A375 (cell line): ENCODE data around the genes IL1A, DDX18, MARCO and STEAP3.

DNA sequence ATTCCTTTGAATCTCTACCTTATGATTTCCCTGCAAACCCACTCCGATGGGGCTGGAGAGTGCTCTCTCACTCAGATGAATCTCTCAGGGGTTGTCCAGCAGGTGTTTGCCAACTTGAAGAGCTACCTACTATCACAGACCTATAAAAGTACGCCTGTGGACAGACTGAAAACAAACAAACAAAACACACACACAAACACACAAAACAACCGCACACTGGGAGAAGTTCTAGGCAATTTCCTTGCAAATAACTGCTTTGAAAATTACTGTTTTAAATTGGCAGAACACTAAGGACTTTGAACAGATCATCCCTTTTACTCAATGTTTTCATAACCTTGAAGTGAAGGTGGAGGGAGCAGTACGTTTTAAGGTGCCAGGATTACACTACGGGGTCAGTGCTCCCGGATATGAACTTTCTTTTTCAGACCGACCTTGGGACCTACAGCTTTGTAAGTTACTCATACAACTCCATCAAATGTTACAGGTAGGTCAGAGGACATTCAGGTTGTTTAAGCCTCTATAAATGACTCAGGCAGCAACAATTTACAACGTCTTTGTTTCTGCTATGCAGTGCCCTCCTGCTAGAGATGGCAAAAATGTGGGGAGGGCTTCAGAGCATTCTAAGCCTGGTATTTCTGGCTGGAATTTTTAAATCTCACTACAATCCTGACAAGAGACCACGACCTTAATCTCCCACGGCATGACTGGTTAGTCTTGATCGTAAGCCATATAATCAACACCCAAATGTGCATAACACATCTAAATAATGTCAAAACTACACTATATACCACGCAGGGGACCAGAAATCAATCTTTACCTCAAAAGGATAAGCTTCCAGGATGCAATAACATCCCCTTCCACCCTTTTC, 1.4 kb upstream of the SLC20A1 start:
- RAMPAGE, long total RNA: no peak

DNA sequence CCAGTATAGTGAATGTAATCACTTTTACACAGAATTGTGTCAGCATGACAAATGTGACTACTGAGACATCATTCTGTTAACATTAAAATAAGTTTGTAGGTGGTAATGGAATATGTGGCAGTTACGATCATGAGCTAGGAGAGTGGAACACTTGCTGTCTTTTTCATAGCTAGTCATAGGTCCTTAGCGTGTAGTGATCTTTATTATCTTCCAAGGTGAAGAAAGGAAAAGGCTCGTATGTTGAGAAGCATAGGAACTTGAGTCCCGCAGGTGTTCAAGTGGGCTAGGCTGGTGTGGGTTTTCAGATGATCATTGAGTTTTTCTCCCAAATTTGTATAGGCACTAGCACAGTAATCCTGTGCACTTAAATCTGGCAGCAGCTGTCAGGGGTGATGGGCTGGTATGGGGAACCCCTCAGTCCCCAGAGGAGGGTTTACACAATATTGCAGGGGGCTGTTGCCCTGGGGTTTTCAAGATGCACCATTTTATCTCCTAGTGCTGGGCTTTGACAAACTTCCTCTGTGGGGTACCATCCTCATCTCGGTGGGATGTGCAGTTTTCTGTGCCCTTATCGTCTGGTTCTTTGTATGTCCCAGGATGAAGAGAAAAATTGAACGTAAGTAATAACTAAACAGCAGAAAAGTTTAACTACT, 11.0 kb downstream of the SLC20A1 start:
- RAMPAGE, long total RNA: no peak

GRCh38 chr2:112784163-112784739, at the start of gene IL1A:
Gene IL1A (minus strand): TSS chr2:112784493.
- RAMPAGE, long total RNA: no peak

DNA sequence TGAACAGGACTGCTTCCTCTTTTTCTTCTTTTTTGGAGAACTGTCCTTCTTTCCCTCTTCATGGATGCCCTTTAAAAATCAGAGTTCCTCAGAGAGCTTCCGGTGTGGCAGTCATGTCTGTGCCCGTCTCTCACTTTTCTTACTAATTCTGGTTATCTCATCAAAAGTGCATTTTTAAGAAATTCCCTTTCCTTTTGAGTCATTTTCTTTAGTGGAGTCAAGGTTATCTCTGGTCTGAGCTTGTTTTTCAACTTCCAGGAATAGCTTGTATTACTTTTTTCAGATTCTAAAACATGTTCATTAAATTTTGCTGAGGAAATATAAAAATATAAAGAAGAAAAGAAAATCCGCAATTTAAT, 9.3 kb upstream of the IL1A start:
- RAMPAGE, long total RNA: no peak

- RAMPAGE, long total RNA: no peak
Measured at GRCh38 chr2:112841157-112842086, 4.8 kb upstream of the IL1B start.

- RAMPAGE, long total RNA: no peak
Measured at GRCh38 chr2:112985055-112985625, 7.3 kb downstream of the IL36G start.

DNA sequence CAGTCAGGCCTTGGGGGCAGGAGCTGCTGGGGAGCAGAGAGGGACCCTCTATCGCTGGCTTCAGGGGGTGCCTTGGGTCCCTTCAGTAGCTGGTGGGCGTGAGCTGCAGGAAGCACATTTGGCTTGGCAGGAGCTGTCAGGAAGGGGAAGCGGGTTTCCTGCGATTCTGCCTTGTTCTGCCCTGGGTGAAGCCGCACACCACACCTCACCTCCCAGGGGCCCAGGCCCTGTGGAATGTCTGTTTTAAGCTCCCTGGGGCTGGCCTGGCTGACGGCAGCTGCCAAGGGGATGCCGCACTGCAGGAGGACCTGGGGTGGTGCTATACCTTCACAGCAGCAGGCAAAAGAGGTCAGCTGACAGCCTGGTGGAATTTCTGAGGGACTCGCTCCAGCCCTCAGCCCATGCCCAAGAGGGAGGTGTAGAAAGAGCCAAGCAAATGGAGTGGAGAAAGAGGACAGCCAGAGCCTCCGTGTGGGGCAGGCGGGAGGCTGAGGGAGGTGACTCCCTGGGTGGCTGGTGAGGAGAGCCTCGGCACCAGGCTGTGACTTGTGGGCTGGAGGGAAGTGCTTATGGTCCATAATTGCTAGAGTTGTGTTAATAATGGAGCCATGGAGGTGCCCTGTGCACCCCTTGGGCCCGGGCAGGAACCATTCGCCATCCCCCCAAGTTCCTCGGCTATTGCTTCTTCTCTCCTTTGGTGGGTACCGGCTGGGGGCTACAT, 43.9 kb downstream of the PSD4 start:
- RAMPAGE, long total RNA: no peak

DNA sequence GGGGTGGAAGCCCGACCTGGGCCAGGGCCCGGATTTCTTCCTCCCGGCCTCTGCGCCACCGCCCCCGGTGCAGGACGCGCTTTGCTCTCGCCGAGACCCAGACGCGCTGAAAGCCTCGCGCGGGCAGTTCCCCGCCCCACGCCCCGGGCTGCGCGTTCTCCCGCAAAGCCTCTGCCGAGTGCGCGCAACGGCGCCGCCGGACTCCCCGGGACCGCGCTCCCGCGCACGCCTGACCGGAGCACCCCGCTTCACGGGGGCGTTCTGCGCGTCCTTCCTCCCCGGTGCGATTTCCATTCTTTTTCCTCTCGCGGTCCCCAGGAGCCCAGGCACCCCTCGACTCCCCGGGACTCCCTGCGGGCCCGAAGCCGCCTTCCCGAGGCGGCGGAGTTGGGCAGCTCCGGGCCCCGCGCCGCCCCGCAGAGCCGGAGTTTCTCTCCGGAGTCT, 4.9 kb downstream of the FOXD4L1 start:
- RAMPAGE, long total RNA: no peak

DNA sequence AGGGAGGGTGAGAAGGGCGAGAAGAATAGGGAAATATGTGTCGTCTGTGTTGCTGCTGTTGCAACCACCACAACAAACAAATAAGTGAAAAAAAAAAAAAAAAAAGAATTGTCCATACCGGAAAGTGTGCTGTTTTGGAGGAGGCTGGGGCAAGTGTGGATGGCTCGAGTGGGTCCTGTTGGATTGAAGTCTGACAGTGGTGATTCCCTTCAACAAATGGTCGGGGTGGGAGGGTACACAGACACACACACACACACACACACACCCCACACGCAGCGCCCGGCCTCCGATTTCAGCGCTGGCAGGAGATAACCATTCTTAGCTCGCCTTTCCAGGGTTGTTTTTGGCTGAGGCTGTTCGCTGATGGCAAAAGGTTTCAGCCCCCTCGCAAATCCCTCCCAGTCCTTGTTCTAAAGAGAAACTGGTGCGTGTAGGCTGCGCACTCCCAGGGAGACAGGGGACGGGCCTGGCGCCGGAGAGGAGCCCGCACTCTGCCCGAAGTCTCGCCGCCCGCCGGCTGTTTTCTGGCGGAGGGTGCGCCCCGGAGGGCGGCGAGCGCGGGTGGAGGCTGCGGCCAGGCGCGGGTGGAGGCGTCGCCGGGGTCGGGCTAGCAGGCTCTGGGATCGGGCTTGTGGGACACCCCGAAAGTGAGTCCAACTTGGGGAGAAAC, 42.7 kb downstream of the FOXD4L1 start:
- RAMPAGE, long total RNA: no peak

DNA sequence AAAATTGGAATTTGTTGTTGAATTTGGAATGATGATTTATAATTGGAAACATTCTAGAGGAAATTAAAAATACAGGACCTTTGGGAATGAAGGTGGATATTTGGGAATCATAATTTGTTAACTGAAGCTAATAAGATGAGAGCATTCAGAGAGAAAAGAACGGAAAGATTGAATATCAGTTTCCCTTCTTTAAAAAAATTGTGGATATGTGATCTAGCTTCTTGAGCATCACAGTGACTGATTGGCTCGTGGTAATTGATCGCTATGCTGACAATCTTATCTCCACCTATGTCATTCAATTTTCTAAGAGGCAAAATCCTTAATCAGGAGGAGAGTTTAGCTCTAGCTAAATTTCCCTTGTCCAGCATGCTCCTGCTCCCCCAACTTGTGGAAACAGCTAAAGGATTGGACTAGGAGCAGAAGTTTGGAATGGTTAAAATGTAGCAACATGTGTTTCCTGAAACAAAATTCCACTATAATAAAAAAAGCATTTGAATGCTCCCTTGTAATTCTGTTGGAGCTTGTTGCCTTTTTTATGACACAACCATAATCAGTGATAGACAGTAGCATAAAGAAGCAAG, 6.7 kb downstream of the ACTR3 start:
- RAMPAGE, long total RNA: no peak

DNA sequence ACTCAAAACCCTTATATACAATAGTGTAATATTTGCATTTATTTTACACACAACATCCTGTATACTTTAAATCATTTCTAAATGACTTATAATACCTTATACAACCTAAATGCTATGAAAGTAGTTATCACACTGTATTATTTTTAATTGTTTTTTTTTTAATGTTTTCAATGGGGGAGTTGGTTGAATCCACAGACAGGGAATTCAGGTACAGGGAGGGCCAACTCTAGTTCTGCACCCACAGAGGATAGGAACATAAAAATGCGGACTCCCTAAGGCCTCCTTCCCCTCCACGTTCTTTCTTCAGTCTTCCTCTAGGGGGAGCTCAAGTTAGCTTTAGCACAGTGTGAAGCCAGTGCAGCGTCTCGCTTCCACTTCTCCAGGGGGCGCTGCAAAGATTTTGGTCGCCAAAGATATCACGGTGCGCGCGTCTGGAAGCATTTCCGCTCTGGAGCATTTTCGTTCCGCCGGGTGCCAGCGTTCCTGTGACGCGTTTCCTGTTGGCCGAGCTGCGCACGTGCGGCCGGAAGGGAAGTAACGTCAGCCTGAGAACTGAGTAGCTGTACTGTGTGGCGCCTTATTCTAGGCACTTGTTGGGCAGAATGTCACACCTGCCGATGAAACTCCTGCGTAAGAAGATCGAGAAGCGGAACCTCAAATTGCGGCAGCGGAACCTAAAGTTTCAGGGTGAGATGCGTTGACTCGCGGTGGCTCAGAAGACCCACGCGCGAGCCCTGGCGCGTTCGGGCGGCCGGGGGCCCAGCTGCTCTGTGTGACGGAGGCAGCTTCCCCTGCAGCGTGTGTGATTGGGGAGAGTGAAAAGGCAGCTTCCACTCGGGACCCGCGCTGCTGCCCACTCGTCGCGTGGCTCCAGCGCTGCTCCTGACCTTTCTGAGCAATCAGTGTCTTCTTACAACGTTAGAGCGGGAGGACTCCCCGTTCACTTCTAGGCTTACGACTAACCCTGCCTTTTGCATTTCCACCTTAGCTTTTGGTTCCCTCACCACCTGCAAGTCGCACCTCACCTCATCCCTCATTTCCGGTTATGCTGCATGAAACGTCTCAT, at the start of gene DDX18:
TSS of gene DDX18 (plus strand) at position 516 of the 1,066 bp plus-strand sequence.
- RAMPAGE, long total RNA: no peak

DNA sequence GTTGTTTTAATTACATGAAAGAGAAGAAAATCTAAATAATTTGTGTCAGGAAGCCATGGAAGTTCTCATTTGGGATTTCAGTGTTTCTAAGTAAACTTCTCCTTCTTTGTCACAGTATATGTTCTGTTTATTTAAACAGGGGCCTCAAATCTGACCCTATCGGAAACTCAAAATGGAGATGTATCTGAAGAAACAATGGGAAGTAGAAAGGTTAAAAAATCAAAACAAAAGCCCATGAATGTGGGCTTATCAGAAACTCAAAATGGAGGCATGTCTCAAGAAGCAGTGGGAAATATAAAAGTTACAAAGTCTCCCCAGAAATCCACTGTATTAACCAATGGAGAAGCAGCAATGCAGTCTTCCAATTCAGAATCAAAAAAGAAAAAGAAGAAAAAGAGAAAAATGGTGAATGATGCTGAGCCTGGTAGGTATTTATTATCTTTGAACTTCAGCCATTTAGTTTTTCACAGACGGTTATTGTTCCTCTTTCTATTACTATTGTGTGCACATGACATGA, 2.9 kb downstream of the DDX18 start:
- RAMPAGE, long total RNA: no peak

DNA sequence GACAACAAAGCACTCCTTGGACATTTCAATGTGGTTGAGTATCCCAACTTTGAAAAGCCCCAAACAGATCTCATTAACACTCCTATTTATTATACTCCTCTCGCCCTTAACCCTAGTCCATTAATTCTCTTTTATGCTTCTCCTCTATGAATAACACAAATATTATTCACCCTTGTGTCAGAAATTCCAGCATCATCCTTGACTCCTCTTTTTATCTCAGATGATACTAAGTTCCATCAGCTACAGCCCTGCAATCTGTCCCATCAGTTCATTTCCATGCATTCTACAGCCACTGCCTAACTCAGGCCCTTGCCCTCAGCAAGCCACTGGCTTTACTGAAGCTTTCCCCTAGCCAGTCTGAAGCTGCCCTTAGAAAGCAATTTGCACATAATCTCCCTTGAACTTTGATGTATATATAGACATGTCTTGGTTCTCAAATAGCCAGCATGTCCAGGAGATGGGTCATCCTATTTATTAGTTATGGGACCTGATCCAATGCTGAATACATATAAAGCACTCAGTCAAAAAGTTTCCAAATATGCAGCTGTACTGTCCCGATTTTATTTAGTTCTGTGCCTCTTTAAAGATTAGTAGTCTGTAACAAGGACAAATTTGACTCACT, 71.0 kb downstream of the CCDC93 start:
- RAMPAGE, long total RNA: no peak

DNA sequence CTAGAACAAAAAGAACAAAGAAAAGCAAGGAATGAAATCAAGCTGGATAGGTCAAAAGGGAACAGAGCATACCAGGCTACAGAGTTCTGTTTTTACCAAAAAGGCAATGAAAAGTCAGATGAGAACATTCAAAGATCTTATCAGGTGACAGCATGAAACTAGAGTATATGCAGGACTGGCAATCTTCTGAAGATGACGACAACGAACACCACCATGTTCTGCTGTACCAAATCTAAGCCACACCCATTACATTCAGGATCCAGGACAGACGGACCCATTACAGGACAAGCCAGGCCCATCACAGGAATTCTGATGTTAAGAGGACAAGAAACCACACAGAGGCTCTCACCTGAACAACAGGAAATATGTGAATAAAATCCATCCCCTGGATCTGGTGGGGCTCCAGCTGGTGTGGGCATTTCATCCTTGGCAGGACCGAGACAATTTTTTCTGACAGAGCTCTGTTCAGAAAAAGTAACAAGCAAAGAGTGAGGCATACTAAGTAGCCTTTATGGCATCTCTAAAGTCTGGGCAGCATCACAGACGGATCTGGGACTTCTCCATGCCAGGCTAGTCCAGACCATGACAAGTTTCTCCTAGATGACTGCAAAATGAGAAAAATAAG, 13.3 kb downstream of the CCDC93 start:
- RAMPAGE, long total RNA: no peak

- RAMPAGE, long total RNA: no peak
Measured at GRCh38 chr2:118185008-118186049, 97.1 kb downstream of the INSIG2 start.

GRCh38 chr2:118941789-118942462, at the start of gene MARCO:
Gene MARCO (plus strand): TSS chr2:118942194.
- RAMPAGE, long total RNA: no peak

DNA sequence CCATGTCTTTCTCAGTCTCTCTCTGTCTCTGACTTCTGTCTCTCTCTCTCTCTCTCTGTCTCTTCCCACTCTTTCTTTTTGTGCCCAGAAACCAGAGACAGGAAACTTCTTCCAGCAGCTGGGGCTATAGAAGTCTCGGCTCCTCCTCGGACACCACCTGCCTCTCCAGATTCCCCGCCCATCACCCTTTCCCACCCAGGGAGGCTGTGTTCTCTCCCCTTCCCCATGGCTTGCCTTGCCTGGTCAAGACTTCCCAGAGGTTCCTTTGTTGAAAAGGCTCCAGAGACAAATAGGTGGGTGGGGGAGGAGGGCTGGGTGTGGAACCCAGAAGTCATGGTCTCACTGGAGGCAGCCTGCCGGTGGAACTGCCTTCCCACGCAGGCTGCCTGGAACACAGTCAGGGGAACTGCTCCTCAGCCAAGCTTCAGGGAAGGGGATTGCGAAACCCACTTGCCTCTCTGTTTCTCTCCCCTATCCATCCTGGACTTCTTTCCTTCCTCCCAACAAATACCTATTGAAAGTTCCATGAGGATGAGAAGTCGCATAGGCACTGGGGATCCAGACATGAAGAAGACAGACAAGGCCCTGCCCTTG, 31.5 kb downstream of the MARCO start:
- RAMPAGE, long total RNA: no peak

DNA sequence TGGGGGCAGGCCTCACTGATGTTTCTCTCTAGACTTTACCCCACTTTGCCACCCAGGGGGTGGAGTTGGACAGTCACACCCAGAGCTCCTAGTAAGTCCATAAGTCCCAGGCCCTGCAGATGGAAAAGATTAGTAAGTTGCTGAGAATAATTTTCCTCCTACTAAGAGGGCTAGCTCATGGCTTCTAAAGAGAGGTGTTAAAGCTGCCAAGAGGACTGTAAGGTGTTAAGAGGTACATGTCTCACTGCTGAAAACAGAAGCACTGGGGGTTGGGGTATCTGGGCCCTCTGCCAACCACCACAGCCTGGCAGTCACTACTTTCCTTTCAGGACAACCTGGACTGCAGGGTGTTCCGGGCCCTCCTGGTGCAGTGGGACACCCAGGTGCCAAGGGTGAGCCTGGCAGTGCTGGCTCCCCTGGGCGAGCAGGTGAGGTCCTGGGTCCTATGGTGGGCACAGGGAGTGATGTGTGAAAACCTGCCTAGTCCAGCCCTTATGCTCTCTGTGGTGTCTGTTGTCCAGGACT, 39.9 kb downstream of the MARCO start:
- RAMPAGE, long total RNA: no peak

DNA sequence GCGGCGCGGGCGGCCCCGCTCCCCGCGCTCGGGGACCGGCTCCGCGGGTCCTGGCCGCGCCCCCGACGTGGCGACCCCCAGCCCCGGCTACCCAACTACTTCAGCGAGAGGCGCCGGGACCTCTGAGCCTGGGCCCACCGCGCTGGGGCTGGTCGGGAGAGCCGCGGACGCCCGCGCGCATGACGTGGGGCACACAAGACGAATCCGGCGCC, 267 bp downstream of the C1QL2 start:
- RAMPAGE, long total RNA: no peak

- RAMPAGE, long total RNA: no peak
Measured at GRCh38 chr2:119223280-119224184, at the start of gene STEAP3. Gene STEAP3 (plus strand): TSS chr2:119223834.